Heart (tissue), 3 donors: ENCODE measurements around a stretch of chr2.

DNA sequence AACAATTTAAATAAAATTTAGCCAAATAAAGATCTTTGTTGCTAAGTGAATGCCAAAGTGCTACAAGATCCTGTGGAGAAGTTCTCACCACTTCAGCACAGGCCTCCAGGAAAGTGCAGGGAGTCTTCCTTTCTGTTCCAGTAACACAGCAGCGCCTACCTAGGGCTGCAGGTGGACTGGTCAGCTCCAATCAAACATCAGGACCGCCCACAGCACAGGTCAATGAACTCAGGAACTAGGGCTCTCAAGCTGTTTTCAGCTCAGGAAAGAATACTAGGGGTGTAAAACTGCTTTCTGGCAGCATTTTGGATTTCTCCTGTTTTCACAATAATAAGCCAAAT lies 1.5 kb downstream of the FAM110C start:
- RAMPAGE, long total RNA, 2 experiments, result no peak in any of the 2 experiments

DNA sequence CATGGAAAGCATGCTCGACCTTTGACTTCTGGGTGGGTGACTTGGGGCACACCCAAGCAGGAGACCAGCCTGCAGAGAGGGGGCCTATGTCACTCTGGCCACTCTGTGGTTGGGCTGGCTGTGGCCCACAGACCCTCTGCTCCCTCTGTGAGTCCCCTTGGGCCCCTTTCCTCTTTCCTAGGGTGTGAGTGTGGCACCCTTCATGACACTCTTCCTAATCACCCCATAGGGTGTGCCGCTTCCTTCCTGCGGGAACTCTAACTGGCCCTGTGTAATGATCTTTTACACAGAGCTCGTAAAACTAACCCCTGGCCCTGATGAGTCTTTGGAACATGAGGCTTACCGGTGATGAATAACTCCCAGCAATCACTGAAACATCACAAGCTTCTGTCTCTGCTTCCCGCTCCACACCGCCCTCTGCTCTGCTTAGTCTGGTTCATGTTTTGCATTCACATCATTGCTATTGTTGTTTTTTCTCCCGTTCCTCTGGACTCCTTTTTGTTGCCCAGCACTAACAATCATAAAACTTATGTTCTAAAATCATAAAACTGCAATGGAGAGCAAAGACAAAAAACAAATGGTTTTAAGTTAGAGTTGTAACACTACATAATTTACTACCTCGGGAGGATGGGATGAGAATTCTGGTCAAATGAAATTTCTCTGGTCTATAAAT lies 101.1 kb downstream of the SH3YL1 start:
- RAMPAGE, long total RNA, 2 experiments, result no peak in any of the 2 experiments

DNA sequence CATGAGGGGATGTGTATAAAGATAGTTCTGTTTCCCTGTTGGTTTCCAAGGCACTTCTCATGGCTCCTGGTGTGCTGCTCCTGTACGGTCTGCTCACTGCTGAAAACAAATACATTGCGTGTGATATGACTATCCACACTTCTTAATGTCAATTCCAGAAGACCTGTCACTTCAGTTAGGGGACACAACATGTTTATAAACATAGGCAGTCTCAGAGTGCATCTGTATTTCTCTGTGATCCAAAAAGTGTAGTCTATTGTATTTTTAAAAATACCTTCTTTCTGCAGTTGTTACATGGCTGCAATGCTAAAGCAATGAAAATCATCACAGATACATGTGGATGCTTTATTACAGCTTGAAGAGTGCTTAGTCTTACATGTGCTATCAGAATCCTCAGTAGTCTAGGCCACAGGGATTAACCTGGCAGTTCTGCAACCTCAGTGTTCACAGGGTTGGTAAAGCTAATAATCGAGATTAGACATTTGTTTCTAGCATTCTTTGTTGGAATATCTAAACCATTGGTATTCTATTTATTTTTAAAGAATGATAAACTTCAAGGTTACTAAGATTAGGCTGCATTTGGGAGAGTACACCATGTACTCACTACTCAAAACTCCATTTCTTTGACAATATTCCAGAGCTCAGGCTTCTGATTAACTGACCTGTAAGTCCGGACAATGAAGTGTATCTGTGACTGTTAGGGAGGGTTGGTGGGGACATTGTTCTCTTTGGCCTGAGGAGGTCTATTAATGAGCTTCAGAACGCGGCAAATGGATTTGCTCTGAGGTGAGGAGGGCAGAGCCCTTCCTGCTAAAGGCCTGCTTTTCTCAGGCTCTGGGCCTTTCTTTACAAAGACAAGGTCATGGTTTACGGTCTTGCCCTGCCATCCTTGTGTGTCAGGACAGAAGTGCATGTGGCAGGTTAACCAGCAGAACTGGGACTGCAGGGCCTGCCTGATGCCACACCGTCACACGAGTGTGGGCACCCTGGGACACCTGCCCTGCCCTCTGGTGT lies 7.5 kb downstream of the ALKAL2 start:
- RAMPAGE, long total RNA, 2 experiments, result no peak in any of the 2 experiments

DNA sequence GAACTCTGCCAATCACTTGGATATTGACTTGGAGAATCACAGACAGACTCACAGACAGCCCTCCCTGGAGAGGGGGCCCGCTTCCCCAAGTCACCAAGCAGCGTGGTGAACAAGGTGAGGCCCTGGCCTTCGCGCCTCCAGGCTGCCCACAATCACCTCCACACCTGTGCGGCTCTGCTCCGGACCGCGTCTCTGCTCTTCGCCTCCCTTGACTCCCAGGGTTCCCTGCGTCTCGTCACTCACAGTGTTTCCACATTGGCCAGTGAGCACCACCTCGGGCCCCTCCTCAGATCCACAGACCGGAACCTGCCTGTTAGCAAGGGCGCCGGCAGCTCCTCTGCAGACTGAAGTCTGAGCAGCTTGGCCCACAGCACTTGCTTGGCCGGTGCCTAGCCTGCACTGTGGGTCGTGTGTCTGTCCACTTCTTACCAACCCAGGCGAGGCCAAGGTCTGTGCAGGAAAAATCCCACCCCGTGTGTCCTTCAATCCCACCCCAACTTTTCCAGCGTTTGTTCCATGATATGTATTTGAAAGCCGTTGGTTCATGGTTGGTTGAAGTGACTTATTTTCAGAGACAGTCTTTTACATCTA lies 155.3 kb upstream of the ALKAL2 start:
- RAMPAGE, long total RNA, 2 experiments, result no peak in any of the 2 experiments

- RAMPAGE, long total RNA, 2 experiments, result no peak in any of the 2 experiments
Observed at GRCh38 chr2:481402-481704, 193.5 kb upstream of the ALKAL2 start.

DNA sequence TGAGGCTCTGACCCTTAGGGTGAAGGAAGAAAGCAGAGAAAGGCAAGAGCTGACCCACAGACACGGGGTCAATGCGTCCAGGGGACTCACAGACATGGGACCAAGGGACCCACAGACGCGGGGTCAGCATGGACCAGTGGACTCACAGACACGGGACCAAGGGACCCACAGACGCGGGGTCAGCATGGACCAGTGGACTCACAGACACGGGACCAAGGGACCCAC lies 28.8 kb downstream of the TMEM18 start:
- RAMPAGE, long total RNA, 2 experiments, result no peak in any of the 2 experiments

- RAMPAGE, long total RNA, 2 experiments, result no peak in any of the 2 experiments
Observed at GRCh38 chr2:674571-675609, 2.3 kb downstream of the TMEM18 start.

DNA sequence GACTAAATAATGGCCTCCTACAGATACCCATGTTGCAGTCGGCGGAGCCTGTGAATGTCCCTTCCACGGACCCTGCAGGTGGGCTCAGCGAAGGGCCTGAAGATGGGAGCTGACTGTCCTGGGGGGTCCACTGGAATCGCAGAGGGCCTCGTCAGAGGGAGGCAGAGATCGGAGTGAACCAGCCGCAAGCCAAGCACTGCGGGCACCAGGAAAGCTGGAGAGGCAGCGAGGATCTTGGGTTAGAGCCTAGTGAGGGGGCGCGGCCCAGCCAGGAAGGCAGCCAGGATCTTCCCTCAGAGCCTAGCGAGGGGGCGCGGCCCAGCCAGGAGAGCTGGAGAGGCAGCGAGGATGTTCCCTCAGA lies 62.5 kb upstream of the TMEM18 start:
- RAMPAGE, long total RNA, 2 experiments, result no peak in any of the 2 experiments

- RAMPAGE, long total RNA, 2 experiments, result no peak in any of the 2 experiments
Observed at GRCh38 chr2:1415115-1415895, 2.0 kb downstream of the TPO start.

GRCh38 chr2:1591257-1591738 lies 153.0 kb downstream of the PXDN start:
- RAMPAGE, long total RNA, 2 experiments, result no peak in any of the 2 experiments

GRCh38 chr2:1728669-1729222 lies 15.6 kb downstream of the PXDN start:
- RAMPAGE, long total RNA, 2 experiments, result no peak in any of the 2 experiments

- RAMPAGE, long total RNA, 2 experiments, result no peak in any of the 2 experiments
Observed at GRCh38 chr2:1731596-1732719, 12.4 kb downstream of the PXDN start.

GRCh38 chr2:1742568-1743498 lies 1.5 kb downstream of the PXDN start:
- RAMPAGE, long total RNA, 2 experiments, result no peak in any of the 2 experiments

DNA sequence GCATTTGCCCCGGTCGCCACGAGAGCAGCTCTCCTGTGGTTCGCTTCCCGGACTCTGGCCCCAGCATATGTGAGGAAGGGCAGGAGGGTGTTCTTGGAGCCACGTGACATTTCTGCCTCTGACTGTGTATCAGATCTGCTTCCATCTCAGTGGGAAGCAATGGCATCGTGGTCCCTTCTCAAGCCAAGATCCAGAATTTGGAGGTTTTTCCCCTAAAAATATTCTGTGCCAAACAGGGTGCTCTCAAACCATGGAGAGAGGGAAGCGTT lies 74.2 kb upstream of the PXDN start:
- RAMPAGE, long total RNA, 2 experiments, result no peak in any of the 2 experiments

GRCh38 chr2:1990724-1991093 lies 246.4 kb upstream of the PXDN start:
- RAMPAGE, long total RNA, 2 experiments, result no peak in any of the 2 experiments

DNA sequence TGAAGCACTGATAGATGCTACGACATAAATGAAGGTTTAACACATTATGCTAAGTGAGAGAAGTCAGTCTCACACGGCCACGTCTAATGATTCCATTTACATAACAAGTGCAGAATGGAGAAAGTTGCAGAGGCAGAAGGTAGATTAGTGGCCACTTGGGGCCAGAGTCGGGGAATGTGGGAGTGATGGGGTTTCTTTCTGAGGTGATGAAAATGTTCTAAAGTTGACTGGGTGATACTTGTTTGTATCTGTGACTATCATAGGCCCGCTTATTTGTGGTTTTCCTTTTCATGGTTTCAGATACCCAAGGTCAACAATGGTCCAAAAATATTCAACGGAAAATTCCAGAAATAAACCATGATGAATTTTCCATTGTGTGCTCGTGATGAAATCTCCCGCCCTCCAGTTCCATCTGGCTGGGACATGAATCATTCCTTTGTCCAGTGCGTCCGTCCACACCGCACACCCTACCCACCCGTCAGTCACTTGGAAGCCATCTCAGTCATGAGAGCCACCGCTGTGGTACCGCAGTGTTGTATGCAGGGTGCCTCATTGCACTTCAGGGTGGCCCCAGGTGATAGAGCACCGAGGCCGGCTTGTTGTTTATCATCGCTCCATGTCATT lies 268.1 kb upstream of the PXDN start:
- RAMPAGE, long total RNA, 2 experiments, result no peak in any of the 2 experiments

GRCh38 chr2:3337822-3338297 lies 39.8 kb downstream of the EIPR1 start:
- RAMPAGE, long total RNA, 2 experiments, result no peak in any of the 2 experiments

- RAMPAGE, long total RNA, 2 experiments, result no peak in any of the 2 experiments
Observed at GRCh38 chr2:3448246-3448567, 68.7 kb downstream of the TRAPPC12 start.

DNA sequence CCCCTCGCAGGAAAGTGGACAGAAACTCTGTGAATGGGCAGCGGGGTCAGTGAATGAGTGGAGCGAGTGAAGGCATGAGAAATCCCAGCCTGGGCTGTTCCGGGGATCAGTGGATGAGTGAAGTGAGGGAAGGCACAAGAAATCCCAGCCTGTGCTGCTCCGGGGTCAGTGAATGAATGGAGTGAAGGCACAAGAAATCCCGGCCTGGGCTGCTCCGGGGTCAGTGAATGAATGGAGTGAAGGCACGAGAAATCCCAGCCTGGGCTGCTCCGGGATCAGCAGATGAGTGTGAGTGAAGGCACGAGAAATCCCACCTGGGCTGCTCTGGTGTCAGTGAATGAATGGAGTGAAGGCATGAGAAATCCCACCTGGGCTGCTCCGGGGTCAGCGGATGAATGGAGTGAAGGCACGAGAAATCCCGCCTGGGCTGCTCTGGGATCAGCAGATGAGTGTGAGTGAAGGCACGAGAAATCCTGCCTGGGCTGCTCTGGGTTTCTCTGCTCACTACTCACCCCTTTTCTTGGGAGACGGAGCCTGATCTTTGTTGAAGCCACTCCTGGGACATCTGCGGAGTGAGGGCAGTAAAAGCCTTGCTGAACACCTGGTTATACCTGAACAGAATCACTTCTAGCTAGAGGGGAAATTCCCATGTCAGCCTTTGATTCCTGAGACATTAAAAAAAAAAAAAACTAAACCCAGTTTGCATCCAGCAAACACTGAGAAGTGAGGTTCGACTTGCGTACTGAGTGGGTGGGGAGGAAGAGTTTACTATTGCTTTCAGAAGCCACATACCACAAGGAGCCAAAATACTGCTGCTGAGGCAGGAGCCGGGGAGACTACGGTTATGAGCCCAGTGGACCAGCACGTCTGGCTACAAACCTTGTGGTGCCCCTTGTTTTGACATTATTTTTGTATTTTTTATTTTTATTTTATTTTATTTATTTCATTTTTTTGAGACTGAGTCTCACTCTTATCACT lies 2.4 kb downstream of the COLEC11 start:
- RAMPAGE, long total RNA, 2 experiments, result no peak in any of the 2 experiments

DNA sequence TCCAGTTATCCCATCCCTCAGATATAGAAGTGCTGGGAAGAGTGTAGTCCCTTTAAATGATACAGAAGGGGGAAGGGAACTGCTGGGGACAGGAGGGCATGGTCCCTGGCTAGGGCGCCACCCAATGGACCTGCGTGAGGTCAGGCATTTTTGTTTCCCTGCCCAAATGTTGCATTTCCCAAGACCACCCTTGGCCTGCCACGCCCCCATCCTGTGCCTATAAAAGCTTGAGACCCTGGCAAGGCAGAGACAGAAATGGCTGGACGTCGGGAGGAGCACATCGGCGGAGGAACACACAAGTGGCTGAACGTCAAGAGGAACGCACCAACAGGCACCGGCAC lies 35.8 kb downstream of the DCDC2C start:
- RAMPAGE, long total RNA, 2 experiments, result no peak in any of the 2 experiments